Measurements from ENCODE around the genes POU4F2, EDNRA, IQCM and RPS3A.

- RRBS: no CpG with 5 or more reads among the region's 3 CpGs
Measured at GRCh38 chr4:143356442-143357086, 19.9 kb downstream of the GAB1 start.

DNA sequence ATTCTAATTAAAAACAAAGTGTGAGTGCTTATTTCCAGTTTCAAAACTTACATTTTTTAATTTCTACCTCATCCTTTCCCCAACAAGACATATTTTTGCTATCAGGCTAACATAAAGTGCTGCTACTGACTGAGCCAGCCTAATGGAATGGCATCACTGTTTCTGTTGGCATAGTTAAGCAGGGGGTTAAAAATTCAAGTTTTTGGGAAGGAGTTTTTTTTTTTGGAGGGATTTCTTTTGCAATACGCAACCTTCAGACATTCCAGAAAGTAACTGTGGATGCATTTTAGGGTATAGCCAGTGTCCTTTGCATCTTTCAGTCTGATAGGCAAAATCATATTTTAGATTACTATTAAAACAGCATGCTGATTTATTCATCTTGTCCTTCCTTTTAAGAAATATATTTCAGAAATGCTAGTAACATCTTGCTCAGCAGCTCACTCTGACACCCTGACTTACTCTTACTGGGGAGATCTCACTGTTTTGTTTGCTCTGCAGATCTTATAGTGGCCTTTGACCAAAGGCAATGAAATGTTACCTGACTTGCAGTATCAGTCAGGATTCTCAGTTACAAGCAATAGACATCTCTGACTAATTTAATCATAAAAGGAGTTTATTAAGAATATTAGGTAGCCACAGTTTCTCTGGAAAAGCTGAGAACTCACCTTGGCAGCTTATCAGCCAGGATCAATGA is 24.4 kb downstream of the GAB1 start:
- RRBS: no CpG with 5 or more reads among the region's 1 CpG

DNA sequence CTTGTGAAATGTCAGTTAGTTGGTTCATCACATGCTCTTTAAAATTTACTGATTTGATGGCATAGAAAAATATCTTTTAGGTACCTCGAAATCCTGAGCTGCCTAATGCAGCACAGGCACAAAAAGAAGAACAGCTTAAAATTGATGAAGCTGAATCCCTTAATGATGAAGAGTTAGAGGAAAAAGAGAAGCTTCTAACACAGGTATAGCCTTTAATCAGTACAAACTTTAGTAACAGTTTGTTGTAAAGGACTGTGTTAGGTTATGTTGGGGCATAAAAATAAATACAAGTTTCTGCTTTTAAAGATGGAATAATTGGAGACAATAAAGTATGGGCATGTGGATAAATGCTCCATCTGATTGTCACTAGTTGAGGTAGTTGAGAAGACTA is 32.3 kb downstream of the SMARCA5 start:
- RRBS: no CpG with 5 or more reads among the region's 1 CpG

GRCh38 chr4:144782914-144783236 is 136.9 kb downstream of the HHIP start:
- RRBS: no CpG with 5 or more reads among the region's 1 CpG

DNA sequence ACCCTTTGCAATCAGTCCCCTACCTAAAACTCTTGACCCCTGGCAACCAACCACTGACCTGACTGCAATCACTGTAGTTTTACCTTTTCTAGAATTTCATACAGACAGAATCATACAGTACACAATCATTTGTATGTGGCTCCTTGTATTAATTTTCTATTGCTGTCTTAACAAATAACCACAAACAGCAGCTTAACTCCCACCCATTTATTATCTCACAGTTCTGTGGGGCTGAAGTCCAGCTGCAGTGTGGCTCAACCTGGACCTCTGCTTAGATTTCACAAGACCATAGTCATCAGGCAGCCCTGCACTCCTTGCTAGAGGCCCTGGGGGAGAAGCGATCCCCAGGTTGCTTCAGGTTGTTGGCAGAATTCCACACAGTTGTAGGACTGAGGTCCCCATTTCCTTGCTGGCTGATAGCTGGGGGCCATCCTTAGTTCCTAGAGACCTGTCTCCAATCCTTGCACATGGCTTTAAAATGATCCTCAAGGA is 61.1 kb upstream of the SMAD1 start:
- RRBS: no CpG with 5 or more reads among the region's 1 CpG

GRCh38 chr4:145902189-145902910 is 36.3 kb downstream of the ZNF827 start:
- RRBS: no CpG with 5 or more reads among the region's 23 CpGs

GRCh38 chr4:145909703-145910326 is 28.8 kb downstream of the ZNF827 start:
- RRBS: no CpG with 5 or more reads among the region's 17 CpGs

DNA sequence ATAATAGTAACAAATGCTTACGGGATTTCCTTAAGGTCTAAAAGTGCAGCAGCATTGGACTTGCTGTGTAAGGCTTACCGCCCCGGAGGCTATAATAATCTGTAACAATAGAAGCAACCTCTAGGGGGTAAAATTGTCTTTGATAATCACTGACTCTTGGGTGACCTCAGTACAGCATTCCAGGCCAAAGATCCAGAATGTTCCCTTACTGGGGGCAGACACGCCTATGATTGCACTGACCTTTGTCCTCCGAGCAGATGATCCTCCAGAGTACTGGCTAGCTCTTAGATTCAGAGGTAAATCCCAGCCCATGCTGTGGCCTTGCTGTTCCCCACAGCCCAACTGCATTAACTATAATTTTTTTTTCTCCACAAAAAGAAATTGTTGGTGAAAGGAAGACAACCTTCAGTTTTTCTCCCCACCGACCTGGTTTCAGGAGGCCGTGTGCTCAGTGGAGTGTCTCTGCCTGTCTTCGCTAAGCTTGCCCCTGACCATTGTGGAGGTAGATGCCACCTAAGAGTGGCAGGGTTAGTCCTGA is 16.6 kb downstream of the LSM6 start:
- RRBS: no CpG with 5 or more reads among the region's 8 CpGs

GRCh38 chr4:146638426-146639475 is at the start of gene POU4F2:
TSS of gene POU4F2 (plus strand) at chr4:146638893.
- RRBS: 19% methylated on average over 15 of the region's 105 CpGs

DNA sequence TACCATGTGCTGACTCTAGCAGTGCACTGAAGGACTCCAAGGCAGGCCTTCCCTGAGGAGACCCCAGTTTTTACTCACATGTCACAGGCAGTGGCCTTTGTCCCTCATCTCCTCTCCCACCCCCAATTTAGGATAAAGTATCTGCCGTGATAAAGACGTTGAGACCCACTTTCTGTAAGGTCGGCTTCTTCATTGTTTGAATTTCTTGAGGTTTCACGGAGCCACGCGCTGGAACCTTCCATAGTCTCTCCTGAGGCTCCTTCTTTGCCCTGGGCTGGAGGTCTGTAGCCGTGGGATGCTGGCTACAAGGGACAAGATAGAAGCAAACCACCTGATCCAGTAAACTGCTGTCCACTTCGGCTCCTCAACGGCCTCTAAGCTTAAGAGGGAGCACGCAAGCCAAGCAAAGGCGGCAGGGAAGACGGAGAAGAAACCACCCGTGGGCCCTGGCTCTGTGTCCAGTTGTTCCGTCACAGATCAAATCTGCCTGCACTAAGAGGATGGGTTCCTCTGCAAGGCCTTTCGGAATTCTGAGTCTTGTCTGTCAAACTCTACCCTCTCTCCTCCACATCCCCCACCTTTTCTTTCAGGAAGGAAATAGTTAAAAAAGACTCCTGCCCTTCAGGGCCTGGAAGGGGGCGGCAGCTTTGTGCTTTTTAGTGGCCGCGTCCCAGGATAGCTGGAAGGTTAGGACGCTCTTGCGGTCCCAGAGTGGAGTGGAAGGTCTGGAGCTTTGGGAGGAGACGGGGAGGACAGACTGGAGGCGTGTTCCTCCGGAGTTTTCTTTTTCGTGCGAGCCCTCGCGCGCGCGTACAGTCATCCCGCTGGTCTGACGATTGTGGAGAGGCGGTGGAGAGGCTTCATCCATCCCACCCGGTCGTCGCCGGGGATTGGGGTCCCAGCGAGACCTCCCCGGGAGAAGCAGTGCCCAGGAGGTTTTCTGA is at the start of gene EDNRA:
Gene EDNRA, plus strand, starts transcription at position 815 of the 944 bp plus-strand sequence.
- RRBS: 14% methylated on average over 9 of the region's 39 CpGs

DNA sequence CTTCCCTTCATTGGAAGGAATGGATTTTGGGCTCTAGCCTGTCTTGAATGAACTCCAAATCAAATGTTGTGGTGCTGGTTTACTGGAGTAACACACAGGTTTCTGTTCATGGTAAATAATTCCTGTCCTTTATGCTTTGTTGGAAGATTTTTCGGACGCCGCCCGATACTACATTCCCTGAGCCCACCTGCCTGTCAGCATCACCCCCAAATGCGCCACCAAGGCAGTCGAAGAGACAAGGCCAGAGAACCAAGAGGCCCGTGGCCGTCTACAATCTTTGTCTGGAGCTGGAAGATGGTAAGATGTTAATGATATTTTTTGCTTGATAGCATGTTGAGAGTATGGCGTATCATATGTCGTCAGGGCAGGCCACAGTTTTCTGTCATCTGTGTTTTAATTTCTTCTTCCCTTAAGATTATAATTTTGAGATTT is 291.2 kb downstream of the ARHGAP10 start:
- RRBS: no CpG with 5 or more reads among the region's 10 CpGs

DNA sequence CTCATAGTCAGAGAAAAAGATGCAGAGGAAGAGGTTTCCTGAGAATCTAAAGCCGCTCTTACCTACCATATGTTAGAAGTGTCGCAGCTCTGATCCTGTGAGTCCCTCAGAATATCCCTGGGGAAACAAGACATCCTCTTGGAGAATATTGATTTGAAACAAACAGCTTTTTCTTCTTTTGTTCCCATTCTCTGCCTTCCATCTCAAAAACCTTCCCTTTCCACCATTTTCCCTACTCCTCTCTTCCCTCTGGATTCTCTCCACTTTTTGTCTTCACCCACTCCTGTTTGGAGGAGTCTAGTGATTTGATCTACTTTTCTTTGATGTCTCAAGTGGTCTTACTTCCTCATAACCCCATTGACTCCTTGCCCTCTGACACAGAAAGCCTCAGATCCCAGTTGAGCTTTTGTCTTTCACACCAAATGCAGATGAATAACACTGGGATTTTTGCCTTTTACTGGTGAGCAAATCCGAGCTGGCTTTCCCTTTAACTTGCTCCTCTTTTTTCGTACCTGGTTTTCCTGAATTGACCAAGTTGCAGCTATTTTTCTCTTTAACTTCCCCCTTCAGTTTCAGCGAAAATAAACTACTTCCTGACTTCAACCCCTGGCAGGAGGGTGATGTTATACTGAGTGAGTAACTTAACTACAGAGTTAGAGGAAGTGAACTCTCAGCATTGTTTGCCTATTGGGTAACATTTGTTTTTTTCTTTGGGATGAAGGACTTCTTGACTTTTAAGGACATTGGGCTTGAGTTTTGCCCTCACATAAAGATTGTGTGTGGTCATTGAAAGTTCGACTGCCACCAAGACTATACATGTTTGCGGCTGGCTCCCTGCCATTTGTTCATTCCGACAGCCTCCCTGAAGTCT is 392.7 kb upstream of the NR3C2 start:
- RRBS: no CpG with 5 or more reads among the region's 8 CpGs

- RRBS: no CpG with 5 or more reads among the region's 5 CpGs
Measured at GRCh38 chr4:148842596-148843219, 400.5 kb upstream of the NR3C2 start.

- RRBS: no CpG with 5 or more reads among the region's 1 CpG
Measured at GRCh38 chr4:149815542-149816044, at the start of gene IQCM. TSS of gene IQCM (minus strand) at chr4:149815843.

DNA sequence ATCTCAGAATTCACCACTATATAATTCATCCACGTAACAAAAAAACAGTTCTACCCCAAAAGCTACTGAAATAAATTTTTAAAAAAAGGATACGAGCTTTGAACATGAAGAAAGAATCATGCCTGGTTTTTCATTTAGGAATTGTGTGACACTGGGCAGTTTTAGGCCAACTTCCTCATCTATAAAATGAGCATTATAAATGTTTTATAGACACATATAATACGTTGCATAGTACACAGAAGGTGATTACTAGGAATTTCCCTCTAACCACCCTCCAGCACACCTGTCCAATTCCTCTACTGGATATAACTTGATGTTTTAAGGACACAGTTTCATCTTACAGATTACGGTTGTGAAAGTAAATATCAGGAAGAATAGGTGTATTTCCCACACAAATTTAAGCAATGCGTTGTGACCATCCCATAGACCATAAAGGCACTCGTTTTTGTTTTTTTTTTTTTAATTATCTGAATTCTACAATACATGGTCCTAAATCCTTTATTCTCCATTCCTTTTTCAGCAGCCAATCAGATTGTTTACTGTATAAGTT is 85.5 kb upstream of the IQCM start:
- RRBS: no CpG with 5 or more reads among the region's 6 CpGs

- RRBS: no CpG with 5 or more reads among the region's 3 CpGs
Measured at GRCh38 chr4:150337847-150338700, 243.9 kb upstream of the MAB21L2 start.

DNA sequence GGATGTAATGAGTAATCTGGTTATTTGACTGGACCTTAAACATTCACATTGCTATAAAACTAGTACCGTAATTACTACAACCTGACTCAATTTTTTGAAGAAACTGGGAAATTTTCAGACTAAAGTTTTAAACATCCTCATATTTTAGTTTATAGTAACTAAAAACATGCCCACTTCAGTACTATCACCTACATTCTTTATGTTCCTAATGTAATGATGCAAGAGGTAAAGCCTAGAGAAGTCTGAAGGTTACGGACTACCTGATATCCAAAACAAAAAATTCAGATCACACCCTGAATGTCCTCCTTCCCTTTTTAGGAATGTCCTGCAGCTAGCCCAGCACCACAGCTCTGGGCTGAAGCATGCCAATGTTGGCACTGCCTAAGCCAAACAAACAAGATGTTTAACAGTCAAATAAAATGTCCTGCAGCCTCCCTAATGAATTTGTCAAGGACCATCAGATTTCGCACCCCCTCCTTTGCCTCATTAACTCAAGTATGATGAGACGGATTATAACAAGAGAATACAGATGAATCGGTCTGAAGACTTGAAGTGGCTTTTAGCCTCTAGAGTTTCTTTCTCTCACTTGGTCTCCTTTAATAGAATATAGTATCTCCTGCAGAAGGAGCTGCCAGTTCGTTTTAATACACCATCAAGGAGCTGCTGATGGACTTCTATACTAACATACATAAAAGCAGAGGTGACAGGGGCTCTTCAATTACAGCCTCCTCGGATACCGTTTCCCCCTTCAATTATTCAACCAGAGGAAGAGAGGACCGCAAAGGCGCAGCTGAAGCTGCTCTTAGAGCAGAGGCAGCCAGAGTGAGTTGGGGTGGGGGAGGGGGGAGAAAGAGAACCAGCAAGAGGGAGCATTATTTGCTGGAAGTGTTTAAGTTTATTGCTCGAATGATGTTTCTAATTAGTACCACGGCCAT is 3.1 kb upstream of the MAB21L2 start:
- RRBS: no CpG with 5 or more reads among the region's 12 CpGs

- RRBS: no CpG with 5 or more reads among the region's 75 CpGs
Measured at GRCh38 chr4:151099361-151100545, at the start of gene RPS3A. TSS of gene RPS3A (plus strand) at chr4:151099628.

GRCh38 chr4:151168351-151168830 is 69.0 kb downstream of the RPS3A start:
- RRBS: no CpG with 5 or more reads among the region's 6 CpGs

All from UCH-1 (cell line).